GM12891 (cell line): ENCODE measurements around the genes HIVEP2, PHACTR2 and ZC2HC1B.

DNA sequence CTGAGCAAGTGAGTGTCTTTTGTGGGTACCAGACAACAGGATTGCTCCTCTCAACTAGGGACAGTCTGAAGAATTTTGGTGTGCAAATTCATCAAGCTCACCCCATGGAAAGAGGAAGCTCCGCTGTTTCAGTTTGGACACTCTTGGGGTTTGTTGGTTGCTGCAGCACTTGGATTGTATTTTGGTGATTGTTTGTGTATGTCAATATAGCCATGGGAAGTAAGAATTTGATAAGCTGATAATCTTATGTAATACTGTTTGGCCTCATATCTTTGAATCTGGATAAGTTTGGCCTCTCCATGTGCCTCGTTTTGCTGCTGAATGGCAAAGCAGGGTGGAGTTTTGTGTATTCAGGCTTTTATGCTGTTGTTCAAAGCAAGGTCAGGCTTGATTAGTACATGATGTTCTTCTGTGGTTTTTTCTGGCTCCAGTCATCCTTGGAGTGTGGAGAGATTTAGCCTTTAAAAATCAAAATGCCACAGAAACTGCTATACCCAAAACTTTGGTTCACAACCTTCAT lies 729.0 kb upstream of the GJE1 start:
- RRBS = no CpG with 5 or more reads among the region's 2 CpGs

DNA sequence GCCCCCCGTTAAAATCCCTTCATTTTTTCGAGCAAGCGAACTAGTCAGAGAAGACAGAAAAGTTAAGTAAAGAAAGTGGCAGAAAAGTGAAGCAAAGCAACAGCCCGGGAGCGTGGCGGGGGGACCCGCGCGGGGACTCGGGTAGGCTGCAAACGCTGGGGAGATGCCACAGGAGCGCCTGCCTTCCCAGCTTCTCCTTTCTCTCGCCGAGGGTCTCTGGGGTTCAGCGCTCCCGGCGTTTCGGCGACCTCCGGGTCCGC lies 535 bp upstream of the ADGRG6 start:
- RRBS = no CpG with 5 or more reads among the region's 21 CpGs

- RRBS = no CpG with 5 or more reads among the region's 11 CpGs
Observed at GRCh38 chr6:142377077-142377716, 75.4 kb downstream of the ADGRG6 start.

GRCh38 chr6:142407714-142408478 lies 106.1 kb downstream of the ADGRG6 start:
- RRBS = no CpG with 5 or more reads among the region's 4 CpGs

DNA sequence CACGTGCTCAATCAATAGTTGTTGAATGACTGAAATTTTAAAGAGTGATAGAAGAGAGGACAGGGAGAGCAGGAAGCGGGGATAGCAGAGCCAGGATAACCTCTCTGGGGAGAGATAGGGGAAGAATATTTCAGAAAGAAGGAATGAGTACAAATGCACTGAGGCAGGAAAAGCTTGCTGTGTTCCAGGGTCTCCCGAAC lies 263.8 kb downstream of the HIVEP2 start:
- RRBS = no CpG with 5 or more reads among the region's 3 CpGs

DNA sequence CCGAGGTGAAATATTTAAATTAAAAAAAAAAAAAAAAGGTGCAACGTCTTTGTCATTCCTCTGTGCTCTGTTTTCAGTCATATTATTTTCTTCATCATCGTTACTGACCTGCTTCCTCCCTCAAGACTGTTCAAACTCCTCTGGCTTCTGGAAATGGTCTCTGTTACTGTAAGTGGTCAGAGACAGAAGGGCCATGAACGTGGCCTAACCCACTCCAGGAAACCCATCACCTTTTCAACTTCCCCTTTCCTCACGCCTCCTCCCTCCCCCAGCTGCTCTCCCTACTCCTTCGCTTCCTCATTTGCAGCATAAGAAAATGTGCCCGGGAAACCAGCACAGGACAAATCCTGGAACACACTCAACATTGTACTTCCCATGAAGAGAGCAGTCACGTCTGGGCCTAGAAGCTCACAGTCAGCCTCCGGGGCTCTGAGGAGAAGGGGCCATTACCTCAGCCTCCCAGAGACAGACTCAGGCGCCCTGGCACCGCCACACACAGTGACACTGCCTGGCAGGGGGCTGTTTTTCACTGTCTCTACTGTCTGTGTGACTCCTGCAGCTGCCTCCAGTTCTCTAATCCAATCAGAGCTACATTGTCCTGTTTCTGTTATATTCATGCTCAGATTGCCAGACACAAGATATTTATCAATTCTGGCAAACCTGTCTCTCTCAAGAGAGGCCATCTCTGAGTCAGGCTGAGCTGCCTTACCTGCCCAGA lies 242.4 kb downstream of the HIVEP2 start:
- RRBS = 4% methylated on average over 3 of the region's 11 CpGs

DNA sequence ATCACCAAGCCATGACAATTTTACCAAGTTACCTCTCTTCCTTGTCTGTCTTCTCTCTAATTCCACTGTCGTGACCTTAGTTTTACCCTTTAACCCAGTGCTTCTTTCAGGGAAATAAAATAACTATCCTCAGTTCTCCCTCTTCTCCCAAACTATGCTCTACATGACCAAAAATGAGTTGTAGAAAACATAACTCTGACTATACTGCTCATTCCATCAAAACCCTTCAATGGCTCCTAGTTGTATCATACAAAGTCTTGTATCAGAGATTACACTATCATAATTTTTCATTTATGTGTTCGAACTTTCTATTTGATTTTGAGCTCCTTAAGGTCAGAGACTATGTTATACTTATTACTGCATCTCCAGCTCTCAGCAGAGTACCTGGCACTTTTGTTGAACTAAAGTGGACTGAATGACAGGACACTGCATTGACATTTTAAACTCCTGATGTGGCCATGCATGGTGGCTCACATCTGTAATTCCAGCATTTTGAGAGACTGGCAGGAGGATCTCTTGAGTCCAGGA lies 56.2 kb downstream of the HIVEP2 start:
- RRBS = no CpG with 5 or more reads among the region's 2 CpGs

DNA sequence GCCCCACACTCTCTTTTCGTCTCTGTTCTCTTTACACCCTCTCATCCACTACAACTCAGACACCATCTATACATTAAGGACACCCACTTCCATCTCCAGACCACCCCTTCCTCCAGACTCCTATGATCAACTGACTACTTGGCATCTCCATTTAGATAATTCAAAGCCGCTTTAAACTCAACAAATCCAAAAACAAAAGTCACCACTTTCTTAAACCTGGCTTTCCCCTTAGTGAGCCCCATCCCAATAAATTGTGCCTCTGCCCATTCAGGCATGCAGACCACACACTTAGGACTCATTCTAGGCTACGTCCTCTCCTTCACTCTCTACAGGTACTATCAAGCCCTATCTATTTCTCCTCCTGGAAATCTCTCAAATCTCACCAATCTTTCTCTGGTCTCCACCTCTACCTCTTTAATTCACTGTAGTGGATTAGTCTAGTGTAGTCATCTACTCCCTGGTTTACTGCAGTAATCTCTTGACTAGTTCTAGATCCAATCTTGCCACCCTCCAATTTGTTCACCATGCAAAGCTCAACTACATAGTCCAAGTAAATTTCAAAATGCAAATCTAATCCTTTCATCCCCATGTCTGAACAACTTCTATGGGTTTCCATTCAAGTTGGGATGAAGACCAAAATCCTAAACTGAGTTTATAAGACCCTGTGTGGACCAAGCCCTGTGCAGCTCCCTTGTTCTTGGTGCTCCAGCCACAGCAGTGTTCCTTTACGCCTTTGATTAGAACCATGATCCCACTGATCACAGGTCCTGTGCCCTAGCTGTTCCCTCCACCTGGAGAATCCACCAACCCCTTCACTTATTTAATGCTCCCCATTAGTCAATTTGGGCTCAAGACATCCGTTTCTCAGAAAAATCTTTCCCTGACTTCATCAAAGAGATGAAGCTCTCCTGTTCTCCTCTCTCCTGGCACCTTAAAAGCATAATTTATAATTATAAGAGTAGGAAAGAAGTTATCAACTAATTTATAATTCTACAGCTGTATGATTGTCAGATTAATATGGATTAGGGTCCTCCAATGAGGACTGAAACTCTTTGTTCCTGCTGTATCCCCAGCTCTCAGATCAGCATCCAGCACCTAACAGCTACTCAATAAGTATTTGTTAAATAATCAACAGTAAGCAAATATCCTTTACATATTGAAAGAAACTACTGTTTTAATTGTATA lies 28.9 kb downstream of the HIVEP2 start:
- RRBS = no CpG with 5 or more reads among the region's 5 CpGs

GRCh38 chr6:142944991-142945323 lies at the start of gene HIVEP2:
HIVEP2 (minus strand) TSS chr6:142945176.
- RRBS = 1% methylated on average over 20 of the region's 50 CpGs

GRCh38 chr6:143223754-143224344 lies 163.2 kb downstream of the AIG1 start:
- RRBS = no CpG with 5 or more reads among the region's 8 CpGs

DNA sequence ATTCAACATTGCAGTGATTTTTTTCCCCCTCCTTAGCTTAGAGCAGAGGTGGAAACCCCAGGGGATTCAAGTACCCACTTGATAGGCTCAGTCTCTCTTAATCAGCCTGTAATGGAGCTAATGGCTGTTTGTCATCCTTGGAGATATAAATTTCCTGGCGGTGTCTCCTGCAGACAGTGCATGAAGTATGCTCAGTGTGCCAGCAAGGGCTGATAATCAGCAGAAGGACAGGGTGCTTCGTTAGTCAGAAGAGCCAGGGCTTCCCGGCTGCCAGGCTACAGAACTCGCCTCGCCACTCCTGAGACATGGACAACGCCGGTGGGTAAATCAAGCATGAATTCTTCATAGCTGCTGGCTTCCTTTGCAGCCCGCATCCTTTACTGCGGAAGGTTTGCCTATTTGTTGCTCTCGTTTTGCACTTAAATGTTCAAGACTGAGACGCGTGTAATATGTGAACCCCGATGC lies 69.7 kb upstream of the PHACTR2 start:
- RRBS = 96% methylated on average over 5 of the region's 13 CpGs

GRCh38 chr6:143677523-143678499 lies at the start of gene PHACTR2:
PHACTR2 (plus strand) TSS chr6:143677965.
- RRBS = 2% methylated on average over 13 of the region's 68 CpGs

DNA sequence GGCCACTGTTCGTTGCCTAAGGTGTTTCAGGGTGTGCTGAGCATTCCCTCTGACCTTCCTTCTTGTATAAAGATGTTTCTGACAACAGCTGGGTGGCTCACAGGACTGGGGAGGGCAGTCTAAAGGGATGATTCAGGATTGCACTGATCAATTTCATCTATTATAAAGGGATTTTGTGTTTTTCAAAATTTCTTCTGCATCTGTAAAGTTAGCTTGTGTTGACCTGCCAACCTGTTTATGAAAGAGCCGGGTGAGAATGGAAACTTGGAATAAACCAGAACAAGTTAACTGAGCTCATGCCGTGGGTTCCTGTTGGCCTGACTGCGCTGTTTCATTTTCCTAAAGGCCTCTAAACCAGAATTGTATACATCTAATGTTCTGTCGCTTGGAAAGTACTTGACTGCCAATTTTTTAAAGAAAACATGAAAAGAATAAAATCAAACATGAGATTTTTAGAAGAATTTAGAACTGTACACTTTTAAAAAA lies 14.4 kb downstream of the PHACTR2 start:
- RRBS = no CpG with 5 or more reads among the region's 5 CpGs

DNA sequence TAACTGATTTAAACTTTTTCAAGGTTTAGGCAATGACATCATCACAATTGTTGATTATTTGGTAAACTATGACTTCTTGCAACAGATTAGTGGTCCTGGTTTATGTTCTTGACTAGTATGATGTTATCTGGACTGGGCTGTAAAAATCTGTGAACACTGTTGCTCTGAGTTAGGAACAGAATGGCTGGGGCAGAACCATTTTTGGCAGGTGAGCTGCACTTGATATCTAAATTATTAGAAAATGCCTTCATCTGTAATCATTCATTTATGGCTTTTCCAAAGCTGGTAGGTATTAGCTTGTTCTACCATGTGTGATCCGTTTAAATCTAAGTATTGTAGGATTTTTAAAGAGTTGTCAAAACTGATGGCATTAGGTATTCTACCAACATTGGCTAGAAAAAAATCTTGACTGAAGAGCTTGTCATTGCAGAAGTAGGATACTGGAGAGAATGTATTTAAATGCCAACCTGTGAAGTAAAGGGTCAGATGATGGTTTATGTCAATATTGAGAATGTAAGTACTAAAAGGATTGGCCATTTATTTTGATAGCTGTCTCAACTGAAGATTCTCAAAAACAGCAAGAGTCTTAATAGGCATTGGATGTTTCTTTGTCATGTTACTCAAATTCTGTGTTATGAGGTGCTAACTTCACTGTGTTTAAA lies at the start of gene ZC2HC1B:
Gene ZC2HC1B (plus strand): TSS at position 115 of the 662 bp plus-strand sequence.
- RRBS = no CpG with 5 or more reads among the region's 1 CpG

DNA sequence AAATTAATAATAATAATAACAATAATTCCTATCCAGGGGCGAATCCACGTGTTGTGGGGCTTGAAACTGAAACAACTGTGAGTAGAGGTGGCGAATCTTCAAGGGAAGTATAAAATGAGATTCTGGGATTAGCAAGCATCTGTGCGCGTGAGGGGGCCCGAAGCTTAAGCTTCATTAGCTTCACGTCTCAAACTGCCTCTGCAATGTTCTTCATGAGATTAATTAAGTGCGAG lies 30.6 kb downstream of the SF3B5 start:
- RRBS = no CpG with 5 or more reads among the region's 8 CpGs

GRCh38 chr6:144094112-144094690 lies 1.2 kb downstream of the SF3B5 start:
- RRBS = no CpG with 5 or more reads among the region's 6 CpGs

- RRBS = no CpG with 5 or more reads among the region's 5 CpGs
Observed at GRCh38 chr6:144154625-144155286, 4.4 kb downstream of the STX11 start.

DNA sequence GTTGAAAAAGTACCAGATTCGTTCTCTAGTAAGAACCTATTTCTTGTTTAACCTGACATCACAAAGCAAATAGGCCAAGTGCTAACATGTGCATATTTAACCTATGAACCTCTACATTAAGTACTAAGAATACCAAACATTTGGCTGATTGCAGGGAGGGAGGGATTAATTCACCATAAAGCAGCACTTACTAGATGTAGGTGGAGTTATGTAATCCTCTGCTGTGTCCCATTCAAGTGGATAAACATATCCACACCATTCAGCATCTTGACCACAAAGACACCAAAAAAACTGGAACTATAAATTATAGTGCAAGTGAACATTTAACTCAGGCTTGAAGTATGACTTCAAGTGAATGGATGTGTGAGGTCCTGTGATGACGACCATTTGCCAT lies 10.2 kb downstream of the STX11 start:
- RRBS = no CpG with 5 or more reads among the region's 2 CpGs

DNA sequence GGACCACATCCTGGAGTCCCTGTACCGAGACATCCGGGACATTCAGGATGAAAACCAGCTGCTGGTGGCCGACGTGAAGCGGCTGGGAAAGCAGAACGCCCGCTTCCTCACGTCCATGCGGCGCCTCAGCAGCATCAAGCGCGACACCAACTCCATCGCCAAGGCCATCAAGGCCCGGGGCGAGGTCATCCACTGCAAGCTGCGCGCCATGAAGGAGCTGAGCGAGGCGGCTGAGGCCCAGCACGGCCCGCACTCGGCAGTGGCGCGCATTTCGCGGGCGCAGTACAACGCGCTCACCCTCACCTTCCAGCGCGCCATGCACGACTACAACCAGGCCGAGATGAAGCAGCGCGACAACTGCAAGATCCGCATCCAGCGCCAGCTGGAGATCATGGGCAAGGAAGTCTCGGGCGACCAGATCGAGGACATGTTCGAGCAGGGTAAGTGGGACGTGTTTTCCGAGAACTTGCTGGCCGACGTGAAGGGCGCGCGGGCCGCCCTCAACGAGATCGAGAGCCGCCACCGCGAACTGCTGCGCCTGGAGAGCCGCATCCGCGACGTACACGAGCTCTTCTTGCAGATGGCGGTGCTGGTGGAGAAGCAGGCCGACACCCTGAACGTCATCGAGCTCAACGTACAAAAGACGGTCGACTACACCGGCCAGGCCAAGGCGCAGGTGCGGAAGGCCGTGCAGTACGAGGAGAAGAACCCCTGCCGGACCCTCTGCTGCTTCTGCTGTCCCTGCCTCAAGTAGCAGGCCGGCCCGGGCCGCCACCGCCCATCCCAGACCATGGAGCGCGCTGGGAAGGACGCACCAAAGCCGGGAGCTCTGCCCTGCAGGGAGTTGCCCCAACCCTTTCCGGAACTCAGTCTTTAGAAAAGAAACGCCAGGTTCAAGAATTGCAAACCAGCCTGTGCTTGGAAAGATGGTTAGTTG lies 36.7 kb downstream of the STX11 start:
- RRBS = 94% methylated on average over 13 of the region's 83 CpGs

DNA sequence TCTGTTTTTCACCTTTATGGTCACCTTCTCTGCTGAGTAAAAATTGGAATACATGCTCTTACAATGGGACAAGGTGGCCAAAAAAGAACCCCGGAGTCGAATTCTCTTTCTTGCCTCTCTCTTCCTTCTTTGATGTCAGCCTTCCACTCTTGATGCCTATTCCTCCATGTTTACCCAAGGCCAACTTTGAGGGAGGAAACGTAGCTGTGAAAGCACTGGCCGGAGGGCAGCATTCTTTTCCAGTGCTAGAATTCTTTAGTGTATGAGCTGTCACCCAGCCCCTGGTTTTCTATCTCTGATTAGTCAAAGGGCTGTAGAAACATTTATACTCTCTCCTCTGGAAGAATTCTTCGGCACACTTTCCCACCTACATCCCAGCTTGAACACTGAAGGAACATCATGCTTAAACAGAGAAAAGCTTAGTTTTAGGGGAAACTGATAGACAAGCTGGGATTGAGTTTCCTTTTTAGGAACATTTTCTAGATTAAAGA lies 20.9 kb upstream of the UTRN start:
- RRBS = no CpG with 5 or more reads among the region's 5 CpGs